Liver (tissue), 9 donors: ENCODE results near the genes IDH3A, DNAJA4, CHRNA3 and CHRNB4.

GRCh38 chr15:77446858-77447158 lies 26.1 kb downstream of the HMG20A start:
- PRO-cap, 5 experiments = no peak in any of the 5 experiments
- RAMPAGE, long total RNA, 2 experiments = no peak in any of the 2 experiments
- RRBS = no CpG with 5 or more reads among the region's 1 CpG

GRCh38 chr15:77599653-77600195 lies 33.0 kb downstream of the LINGO1 start:
- PRO-cap, 5 experiments = no peak in any of the 5 experiments
- RAMPAGE, long total RNA, 2 experiments = no peak in any of the 2 experiments
- RRBS = 60% methylated on average over 1 of the region's 8 CpGs

DNA sequence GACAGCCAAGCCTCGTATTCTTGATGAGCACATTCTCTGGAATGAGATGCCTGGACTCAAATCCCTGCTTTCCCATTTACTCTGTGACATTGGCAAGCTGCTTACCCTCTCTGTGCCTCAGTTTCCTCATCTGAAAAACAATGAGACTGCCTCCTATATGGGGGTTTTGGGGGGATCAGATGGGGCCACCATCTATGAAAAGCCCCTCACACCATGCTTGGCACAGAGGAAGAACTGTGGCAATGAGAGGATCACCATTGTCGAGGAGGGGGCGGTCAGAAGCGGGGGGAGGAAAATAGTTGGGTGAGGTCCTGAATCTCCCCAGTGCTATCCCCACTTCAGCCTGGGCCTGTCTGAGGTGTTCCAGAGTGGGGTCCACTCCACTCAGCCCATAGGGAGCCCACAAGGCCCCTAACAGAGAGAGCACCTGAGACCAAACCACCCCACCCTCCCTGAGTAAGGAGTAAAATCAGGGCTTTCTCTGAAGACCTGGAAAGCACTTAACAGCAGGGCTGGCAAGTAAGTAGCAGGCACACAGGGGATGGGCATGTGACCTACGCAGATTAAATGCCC lies 126.0 kb upstream of the LINGO1 start:
- PRO-cap, 5 experiments = no peak in any of the 5 experiments
- RAMPAGE, long total RNA, 2 experiments = no peak in any of the 2 experiments
- RRBS = no CpG with 5 or more reads among the region's 5 CpGs

GRCh38 chr15:78049586-78049976 lies 27.9 kb downstream of the TBC1D2B start:
- PRO-cap, 5 experiments = no peak in any of the 5 experiments
- RAMPAGE, long total RNA, 2 experiments = no peak in any of the 2 experiments
- RRBS = no CpG with 5 or more reads among the region's 2 CpGs

- PRO-cap, 5 experiments = no peak in any of the 5 experiments
- RAMPAGE, long total RNA, 2 experiments = no peak in any of the 2 experiments
- RRBS = no CpG with 5 or more reads among the region's 3 CpGs
Observed at GRCh38 chr15:78133813-78134235, 2.6 kb upstream of the CIB2 start.

DNA sequence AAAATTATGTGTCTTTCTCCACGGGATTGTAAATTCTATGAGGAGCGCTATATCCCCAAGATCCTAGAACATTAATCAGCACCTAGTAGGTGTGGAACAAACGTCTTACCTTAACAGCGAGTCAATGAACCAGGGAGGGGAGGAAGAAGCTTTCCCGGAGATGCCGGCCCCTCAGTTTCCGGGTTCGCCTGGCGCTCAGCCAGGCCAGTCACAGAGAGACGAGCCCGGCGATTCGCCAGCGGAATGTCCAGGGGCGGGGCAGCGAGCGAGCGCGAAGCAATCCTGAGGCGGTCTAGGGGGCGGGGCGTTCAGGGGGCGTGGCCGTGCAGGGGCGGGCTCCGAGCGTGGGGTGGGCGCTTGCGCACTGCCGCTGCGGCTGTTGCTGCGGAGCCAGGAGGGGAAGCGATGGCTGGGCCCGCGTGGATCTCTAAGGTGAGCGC lies at the start of gene IDH3A:
TSS of gene IDH3A (plus strand) at position 364 of the 440 bp plus-strand sequence.
- PRO-cap, 5 experiments = peak in 5 of 5 experiments; most common plus-strand start position 379 of the sequence (in 5); most common minus-strand start position 126 of the sequence (in 2)
- RAMPAGE, long total RNA, 2 experiments = start-site peak on the plus strand in 1 of 2 experiments, centred at position 388 of the sequence, 1,010 reads per replicate; start-site peak on the minus strand in 1 of 2 experiments, centred at position 159 of the sequence, 19 reads per replicate
- RRBS = 3% methylated on average over 5 of the region's 36 CpGs

GRCh38 chr15:78212643-78213287 lies 21.6 kb downstream of the ACSBG1 start:
- PRO-cap, 5 experiments = no peak in any of the 5 experiments
- RAMPAGE, long total RNA, 2 experiments = no peak in any of the 2 experiments
- RRBS = no CpG with 5 or more reads among the region's 15 CpGs

DNA sequence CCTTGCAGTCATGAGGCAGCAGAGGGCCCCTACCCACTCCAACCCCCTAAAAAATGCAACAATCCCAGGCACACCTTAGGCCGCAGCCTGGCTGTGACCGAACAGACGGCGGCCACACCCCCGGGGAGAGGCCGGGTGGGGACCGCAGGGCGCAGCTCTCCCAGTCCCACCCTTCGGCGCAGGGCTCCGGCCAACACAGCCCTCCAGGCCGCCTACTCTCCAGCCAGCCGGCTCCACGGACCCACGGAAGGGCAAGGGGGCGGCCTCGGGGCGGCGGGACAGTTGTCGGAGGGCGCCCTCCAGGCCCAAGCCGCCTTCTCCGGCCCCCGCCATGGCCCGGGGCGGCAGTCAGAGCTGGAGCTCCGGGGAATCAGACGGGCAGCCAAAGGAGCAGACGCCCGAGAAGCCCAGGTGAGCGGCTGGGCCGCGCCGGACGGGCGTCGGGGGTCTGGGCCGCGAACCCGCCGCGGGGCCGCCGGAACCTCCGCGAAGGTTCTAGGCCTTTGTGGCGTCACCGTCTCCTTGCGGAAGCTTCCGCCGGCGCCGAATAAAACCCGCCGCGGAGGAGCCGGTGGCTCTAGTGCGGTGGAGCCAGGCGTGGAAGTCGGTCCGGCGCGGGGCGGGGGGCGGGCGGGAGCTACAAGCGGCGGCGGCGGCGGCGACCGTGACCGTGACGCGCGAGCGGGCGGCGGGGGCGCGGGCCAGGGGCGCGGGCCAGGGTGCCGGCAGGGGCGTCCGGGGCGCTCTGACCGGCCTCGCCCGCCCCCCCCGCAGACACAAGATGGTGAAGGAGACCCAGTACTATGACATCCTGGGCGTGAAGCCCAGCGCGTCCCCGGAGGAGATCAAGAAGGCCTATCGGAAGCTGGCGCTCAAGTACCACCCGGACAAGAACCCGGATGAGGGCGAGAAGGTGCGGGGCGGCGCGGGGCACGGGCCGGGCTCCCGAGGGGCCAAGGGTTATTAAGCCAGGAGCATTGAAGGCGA lies at the start of gene DNAJA4:
TSS of gene DNAJA4 (plus strand) at position 580 of the 987 bp plus-strand sequence.
- PRO-cap, 5 experiments = peak in 5 of 5 experiments; most common plus-strand start position 580 of the sequence (in 5); most common minus-strand start position 488 of the sequence (in 1)
- RAMPAGE, long total RNA, 2 experiments = no peak in any of the 2 experiments
- RRBS = 29% methylated on average over 65 of the region's 109 CpGs

GRCh38 chr15:78322020-78322753 lies 18.0 kb upstream of the CRABP1 start:
- PRO-cap, 5 experiments = no peak in any of the 5 experiments
- RAMPAGE, long total RNA, 2 experiments = no peak in any of the 2 experiments
- RRBS = 84% methylated on average over 3 of the region's 19 CpGs

- PRO-cap, 5 experiments = no peak in any of the 5 experiments
- RAMPAGE, long total RNA, 2 experiments = no peak in any of the 2 experiments
- RRBS = no CpG with 5 or more reads among the region's 5 CpGs
Observed at GRCh38 chr15:78448731-78449322, 10.8 kb downstream of the IREB2 start.

DNA sequence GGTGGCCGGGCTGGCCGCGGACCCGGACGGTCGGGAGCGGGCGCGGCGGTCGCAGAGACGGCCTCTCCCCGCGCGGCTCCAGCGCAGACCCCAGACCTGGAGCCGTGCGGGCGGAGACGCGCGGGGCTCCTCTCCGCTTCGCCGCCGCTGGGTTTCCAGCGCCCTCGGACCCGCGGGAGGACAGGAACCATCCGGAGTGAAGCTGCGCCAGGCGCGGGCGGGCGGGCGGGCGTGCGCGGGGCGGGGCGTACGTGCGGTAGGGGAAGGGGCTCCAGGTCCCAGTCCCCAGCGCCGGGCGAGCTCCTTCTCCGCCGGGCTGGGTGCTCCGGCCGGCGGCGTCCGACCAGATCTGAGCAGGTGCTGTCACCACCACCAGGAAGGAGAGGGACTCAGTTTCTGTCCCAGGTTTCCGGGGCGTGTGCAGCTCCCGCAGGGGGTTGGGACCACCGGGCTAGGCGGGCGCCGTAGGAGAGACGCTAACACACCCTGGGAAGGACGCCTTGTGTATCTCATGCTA lies at the start of gene CHRNA3:
TSS of gene CHRNA3 (minus strand) at position 198 of the 517 bp plus-strand sequence.
- PRO-cap, 5 experiments = no peak in any of the 5 experiments
- RAMPAGE, long total RNA, 2 experiments = no peak in any of the 2 experiments
- RRBS = 1% methylated on average over 20 of the region's 63 CpGs

DNA sequence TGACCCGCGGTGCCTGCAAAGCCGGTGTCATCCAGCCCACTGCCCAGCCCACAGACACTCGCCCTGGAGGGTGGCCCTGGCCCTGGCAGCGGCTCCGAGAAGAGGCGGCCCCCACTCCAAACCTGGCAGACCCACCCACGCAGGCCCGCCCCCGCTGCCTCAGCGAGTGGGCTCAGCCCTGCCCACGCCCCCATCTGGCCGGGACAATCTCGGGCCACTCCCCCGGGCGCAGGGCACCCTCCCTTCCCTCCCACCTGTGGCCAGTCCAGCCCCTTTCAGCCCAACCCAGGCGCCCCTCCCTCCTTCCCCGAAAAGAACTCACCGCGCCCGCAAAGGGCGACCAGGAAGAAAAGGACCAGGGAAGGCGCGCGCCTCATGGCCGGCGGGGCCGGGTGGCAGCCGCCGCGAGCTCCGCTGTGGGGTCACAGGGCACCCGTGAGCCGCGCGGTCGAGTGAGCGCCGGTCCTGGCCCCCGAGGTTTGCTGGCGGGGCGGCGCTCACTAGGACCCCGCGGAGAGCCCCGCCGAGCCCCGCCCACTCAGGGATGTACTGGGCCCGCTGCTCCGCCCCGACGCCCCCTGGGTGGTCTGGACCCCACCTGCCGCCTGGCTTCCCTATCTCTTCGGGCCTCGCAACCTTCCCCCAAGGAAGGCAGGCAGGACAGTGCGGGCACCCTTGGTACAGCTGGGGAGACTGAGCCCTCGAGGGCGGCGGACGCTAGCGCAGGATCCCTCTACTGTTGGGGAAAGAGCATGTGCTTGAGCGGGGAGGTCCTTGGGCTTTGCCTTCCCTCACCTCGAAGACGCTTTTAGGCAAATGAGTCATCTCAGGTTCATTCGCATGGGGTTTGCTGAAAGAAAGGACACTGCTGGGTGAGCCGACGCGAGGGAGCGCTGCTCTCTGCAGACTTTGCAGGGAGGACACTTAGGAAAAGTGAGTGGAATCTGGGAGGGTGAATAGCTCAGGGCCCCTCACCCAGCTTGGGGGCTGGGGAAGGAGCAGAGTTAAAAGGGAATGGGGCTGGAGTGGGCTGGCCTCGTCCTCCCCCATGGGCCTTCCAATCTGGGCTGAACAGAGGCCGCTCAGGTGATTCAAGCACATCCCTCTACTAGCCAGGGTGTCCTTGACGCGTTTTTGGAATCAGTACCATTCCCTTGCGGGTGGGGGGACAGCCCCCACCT lies at the start of gene CHRNB4:
TSS of gene CHRNB4 (minus strand) at position 454 of the 1,181 bp plus-strand sequence.
- PRO-cap, 5 experiments = no peak in any of the 5 experiments
- RAMPAGE, long total RNA, 2 experiments = no peak in any of the 2 experiments
- RRBS = 4% methylated on average over 12 of the region's 74 CpGs

DNA sequence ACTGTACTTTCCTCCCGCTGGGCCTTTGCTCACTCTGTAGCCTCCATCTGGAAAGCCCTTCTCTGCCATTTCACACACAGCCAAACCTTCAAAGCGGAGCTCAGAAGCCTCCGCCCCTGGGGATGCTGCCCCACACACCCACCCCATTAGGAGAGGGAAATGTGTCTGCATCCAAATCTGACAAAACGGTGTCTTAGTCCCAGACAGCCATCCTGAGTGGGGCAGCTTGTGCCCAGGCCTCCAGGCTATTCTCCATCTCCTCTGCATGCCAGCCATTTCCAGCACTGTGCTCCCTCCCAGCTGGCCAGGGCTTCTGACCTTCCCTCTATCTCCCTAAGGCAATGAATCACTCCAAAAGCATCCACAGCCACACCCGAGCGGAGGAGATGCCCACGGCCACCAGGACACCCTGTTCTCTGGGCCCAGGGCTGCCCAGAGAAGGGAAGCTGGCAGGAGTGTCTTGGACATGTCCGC lies 13.0 kb downstream of the ADAMTS7 start:
- PRO-cap, 5 experiments = no peak in any of the 5 experiments
- RAMPAGE, long total RNA, 2 experiments = no peak in any of the 2 experiments
- RRBS = no CpG with 5 or more reads among the region's 8 CpGs

- PRO-cap, 5 experiments = no peak in any of the 5 experiments
- RAMPAGE, long total RNA, 2 experiments = no peak in any of the 2 experiments
- RRBS = 88% methylated on average over 2 of the region's 16 CpGs
Observed at GRCh38 chr15:78804234-78804806, 6.9 kb downstream of the ADAMTS7 start.

GRCh38 chr15:78811844-78812526 lies 721 bp upstream of the ADAMTS7 start:
- PRO-cap, 5 experiments = no peak in any of the 5 experiments
- RAMPAGE, long total RNA, 2 experiments = no peak in any of the 2 experiments
- RRBS = 29% methylated on average over 6 of the region's 30 CpGs

DNA sequence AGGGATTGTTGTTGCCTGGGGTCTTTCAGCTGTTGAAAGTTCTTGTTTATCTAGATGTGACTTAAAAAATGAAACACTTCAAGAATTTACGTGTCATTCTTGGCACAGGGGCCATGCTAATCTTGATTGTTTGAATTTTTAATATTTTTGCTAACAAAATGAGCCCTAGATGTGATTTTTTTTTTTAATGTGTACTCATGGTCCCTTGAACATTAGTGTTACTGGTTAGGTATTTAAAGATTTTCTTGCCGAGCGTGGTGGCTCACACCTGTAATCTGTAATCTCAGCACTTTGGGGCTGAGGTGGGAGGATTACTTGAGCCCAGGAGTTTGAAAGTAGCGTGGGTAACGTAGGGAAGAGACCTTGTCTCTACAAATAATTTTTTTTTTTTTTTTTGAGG lies 26.1 kb downstream of the MORF4L1 start:
- PRO-cap, 5 experiments = no peak in any of the 5 experiments
- RAMPAGE, long total RNA, 2 experiments = no peak in any of the 2 experiments
- RRBS = no CpG with 5 or more reads among the region's 5 CpGs

- PRO-cap, 5 experiments = peak in 1 of 5 experiments; most common plus-strand start chr15:78902407 (in 1)
- RAMPAGE, long total RNA, 2 experiments = no peak in any of the 2 experiments
- RRBS = no CpG with 5 or more reads among the region's 10 CpGs
Observed at GRCh38 chr15:78901976-78902850, 29.5 kb downstream of the MORF4L1 start.

DNA sequence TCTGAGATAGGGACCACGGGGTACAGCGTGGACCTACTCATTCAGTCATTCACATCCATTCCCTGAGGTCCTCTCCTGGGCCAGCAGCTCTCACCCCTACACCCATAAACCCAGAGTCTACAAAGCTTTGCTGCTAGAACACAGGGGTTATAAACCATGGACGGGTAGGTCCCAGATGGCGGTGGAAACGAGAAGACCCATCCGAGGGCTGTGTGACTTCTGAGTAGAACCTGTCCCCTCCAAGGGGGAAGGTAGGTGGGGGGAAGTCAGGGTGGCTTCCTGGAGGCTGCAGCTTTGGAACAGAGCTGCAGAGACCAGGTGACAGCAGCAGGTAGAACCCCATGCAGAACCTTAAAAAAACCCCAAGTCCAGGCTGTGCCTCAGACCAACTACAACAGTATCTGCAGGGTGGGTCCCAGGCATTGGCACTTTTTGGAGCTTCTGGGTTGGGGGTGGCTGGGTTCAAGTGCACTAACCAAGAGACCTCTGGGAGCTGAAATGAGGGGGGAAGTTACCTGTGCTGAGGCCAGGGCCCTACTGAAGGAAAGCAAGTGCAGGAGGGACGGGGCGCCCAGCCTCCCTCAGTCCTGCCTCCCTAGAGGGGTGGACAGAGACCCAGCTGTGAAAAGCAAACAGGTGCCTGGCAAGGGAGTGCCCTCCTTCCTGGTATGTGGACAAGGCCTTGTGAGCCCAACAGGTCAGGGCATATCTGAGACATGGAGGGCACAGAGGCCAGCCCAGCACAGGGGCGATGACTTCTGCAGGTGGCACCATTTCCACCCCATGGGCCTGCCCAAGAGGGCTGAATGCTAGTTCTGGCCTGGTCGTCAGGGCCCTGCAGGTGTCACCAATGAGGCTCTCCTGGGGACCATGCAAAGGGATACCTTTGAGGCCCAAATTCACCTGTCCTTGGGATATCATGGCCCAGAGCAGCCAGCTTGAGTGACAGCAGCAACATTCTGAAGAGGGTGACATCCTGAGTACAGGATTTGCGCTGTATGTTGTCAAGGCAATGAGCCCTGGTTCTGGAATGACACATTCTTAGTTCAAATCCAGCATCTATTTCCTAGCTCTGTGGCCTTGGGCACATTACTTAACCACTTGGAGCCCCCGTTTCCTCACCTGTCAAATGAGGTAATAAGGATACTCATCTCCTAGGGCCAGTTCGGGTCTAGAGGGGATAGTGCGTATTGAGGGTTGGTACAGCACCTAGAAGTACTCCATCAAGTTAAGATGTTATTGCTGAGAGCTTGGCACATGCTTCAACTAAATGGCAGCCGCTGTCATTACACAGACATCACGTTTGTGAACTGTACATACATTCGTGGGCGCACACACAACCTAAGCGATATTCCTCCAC lies 18.7 kb downstream of the CTSH start:
- PRO-cap, 5 experiments = no peak in any of the 5 experiments
- RAMPAGE, long total RNA, 2 experiments = no peak in any of the 2 experiments
- RRBS = no CpG with 5 or more reads among the region's 19 CpGs

DNA sequence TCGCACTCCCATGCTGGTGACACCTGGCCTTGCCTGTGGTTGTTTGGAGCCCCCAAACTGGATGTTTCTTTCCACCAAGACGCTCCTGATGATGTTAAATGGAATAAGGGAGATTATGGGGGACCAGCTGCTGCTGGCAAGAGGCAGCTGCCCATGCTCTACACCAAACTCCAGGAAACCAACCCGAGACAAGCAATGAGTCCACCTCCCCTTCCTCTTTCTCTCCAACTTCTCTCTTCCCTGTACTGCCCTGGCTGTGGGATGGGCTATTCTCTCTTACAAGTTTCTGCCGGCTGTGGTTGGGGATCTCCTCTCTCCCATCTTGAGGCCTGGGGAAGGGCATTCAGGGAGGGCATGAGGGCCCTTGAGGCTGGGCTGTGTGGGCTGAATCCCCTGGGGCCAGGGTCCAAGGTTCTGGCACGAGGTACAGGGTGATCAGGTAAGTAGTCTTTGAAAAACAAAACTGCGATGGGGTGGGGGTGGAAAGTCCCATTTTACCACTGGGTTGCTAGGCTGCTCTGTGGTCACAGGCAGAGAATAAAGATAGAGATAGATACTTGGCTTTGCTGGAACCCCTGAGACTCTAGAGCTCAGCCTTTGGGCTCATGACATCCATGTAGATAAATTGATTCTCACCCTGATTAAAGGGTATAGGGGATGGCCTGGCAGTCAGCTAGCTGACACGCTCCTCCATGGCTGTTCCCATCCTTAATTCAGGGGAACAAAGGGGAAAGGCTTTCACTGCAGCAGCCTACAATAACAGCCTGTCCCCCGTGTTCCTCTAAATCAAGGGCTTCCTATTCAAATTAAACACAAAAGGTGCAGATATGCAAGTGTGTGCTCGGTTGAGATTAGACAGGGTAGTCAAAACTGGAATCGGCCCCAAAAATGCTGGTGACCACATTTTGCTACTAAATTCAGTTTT lies 32.4 kb upstream of the CTSH start:
- PRO-cap, 5 experiments = peak in 1 of 5 experiments; most common plus-strand start position 281 of the sequence (in 1)
- RAMPAGE, long total RNA, 2 experiments = no peak in any of the 2 experiments
- RRBS = no CpG with 5 or more reads among the region's 10 CpGs

DNA sequence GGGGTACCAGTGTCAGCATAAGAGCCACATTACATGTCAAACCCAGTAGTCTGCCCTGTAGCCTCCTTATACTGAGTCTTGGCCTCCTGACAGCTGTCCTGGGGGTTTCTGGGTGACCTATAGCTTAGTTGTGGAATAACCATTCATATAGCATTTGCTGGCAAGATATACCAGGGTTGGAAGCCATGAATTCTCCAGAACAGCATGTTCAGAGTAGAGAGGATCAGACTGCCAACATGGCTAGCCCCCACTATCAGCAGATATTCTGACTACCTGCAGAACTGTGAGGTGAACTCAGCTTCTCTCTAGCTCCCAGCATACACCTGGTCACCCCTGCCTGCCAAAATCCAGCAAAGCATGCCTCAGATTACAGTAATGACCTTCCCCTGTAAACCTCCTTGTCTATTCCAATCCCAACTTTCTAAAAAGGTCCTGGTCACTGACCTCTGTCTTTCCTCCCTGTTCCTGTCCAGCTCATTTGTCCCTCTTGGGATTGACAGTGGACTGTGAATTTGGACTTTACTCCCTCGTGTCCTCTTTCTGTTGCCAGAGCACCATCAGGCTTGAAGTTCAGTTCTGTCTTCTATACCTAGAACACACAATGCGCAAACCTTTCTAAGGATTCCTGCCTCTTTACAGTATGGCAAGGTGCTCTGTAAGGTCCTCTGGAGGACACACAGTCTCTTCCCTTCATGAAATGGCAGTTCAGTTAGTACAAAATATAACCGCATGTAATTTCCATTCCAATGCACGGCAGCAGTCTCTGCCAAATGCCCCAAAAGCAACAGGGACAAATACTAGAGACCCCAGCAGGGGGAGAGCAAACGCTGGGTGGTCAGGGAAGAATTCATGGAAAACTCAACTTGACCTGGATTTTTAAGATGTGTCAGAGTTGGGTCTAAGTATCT lies 50.3 kb downstream of the MTHFS start:
- PRO-cap, 5 experiments = peak in 2 of 5 experiments; most common plus-strand start position 568 of the sequence (in 2); most common minus-strand start position 397 of the sequence (in 1)
- RAMPAGE, long total RNA, 2 experiments = no peak in any of the 2 experiments
- RRBS = no CpG with 5 or more reads among the region's 5 CpGs